Placental pericyte (primary cell): ENCODE results near the genes LAD1, RNPEP and GPR37L1.

DNA sequence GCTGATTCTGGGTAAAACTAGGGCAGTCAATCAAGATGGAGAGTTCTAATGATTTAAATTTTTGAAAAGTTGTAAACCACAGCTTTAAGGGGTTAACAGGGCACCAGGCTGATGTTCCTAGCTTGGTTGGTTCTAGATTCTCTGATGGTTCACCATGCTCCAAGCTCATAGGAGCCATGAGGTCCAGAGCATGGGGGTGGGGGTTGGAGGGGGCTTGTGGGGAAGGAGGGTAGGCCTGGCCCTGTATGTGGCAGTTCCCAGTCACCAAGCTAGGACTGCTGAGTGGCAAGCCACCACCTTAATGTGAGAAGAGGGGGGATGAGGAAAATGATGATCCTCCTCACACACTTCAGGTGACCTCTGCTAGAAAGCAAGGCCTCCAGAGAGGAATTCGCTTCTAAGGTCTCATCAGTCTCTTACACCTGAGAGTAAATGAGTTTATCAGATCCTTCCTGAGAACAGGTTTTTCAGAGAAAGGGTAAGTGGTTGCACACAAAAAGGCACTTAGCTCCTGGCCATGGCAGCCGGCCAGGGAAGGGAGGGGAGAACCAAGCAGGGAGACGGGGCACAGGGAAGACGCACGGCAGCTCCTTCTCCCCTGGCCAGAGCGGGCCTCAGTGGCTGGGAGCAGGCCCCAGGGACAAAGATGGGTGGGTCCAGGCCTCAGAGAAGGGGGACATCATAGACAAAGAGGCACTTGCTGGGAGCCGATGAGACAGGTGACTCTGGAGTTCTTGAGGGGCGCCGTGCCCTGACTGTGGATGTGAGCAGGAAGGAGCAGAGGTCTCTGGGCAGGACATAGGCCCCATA is 3.5 kb upstream of the TNNT2 start:
- CAGE, long polyA plus RNA = no peak

DNA sequence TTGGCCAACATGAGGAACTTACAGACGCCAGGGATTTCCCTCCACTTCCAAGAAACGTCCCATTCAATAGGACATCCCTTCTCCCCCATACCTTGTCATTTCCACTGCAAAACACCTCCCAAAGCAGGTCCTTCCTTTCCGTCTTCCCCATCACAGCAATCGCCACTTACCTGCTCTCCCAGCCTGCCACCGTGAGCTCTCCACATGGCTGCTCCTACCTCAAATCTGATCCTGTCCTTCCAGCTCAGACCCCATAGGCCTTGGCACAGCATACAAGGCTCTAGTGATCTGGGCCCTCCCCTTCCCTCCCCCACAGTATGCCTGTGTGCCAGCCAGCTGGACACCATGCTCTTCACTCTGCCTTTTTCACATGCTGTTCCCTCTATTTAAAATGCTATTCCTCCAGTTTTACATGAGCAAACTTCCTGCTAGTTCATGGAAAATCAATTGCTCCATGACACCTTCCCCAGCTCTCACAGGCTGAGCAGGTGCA is 6.1 kb upstream of the TNNT2 start:
- CAGE, long polyA plus RNA = no peak

DNA sequence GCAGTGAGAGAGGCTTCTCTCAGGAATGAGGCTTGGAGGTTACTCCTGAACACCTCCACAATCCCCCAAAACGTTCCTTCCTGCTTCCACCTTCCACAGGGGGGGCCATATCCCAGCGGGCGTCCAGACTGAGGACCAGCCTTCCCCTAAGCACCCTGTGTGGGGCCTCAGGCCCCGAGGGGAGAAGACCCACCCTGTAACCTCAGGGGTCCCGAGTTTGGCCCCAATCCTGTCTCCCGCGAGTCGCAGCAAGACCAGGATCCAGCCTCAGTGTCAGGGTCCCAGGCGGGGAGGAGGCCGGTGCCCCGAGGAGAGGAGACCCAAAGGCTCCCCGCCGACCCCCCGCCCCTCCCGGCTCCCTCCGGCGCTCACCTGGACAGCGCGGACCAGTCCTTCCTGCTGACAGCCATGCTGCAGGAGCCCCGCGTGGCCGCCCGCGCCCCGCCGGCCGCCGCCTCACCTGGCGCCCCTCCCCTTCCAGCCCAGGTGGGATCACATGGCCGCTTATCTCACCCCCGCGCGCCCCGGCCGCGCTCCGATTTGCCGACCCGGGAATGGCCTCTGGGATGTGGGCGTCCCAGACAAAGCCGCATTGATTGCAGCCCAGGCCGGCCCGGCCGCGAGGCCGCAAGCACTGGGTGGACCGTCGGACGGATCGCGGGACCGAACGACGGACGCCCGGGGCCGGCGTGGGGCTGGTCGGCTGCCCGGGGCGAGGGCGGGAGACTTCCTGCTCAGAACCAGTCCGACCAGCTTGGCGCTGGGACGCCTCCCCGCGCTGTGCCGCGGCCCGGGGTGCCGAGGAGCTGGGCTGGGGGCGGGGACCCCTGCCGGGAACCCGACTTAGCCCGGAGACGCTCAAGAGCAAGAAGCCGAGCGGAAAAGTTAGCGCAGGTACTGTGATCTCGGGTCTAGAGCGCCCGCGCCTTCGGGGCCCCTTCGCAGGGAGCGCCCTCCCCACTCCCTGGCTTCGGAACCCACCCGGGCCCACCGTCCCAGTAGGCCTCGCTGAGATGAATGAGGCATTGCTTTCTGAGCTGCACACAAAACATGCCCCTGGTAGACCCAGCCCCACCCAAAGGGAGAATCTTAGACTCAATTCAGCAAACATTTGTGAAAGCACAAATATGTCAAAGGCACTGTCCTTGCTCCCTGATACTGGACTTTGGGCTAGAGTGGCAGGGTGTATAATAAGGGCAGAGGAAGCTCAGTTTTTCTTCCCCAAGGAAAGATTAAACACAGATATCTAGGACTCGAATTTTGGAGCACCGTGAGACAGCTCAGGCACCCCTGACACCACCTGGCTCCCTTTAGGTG is at the start of gene LAD1:
LAD1 (minus strand) TSS at position 428 of the 1,317 bp plus-strand sequence.
- CAGE, long polyA plus RNA = no peak

DNA sequence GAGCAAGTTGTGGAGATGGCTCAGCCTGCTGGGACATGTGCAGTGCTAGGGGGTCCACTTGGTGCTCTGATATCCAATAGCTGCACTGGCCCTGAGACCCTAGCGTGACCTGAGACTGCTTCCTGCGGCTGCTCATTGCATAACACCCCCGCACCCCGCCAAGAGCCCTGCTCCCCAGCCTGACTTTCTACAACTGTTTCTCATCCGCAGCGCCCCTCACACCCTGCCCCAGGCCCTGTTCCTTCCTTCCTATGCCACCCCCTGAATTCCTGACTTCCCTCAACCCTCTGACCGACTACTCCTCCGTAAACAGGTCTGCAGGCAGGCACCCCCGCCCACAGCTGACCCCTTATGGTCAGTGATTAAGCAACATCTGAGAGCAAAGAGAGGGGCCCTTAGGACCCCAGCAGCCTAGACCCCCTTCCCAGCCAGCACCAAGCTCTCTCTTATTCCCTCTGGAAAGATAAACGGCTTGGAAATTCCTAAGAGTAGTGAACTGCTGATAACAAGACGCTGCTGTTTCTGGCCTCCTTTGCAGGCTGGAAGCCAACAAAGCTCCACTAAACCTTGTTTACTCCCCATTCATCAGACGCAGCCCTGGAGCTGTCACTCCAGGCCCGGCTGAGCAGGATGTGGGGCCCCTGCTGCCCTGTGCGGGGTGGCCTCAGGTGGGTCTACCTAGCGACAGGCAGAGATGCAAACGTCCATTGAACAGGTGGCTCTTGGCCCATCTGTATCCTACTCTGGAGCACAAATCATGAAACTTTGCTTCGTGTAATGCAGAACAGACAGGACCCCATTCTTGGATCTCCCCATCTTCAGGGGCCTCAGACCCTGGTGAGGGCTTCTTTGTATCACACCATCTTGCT is 12.8 kb downstream of the CSRP1 start:
- CAGE, long polyA plus RNA = no peak

DNA sequence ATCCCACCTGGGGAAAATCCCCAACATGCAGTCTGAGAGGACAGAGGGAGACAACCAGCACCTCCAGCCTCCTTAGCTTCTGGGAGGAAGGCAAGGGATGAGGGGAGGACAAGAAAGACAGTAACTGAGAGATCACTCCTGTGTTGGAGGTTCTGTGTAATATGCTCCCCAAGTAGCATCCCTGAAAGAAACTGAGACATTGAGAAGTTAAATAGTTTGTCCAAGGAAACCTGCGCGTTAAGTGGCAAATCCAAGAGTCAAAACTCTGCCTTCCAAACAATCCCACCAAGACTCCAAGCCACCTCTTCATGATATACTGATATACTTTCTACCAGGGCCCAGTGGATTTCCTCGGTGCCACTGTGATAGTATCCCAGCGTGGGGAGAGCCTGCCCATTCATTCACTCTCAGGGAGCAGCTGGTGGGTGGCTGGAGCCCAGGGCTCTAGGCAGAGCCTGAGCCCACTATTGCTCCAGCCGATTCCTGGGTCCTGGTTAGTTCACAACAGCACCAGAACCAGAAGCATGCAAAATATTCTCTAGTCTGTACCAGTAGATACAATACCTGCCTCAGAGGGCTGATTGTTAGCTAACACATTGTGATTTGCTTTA is 972 bp downstream of the CSRP1 start:
- CAGE, long polyA plus RNA = no peak

DNA sequence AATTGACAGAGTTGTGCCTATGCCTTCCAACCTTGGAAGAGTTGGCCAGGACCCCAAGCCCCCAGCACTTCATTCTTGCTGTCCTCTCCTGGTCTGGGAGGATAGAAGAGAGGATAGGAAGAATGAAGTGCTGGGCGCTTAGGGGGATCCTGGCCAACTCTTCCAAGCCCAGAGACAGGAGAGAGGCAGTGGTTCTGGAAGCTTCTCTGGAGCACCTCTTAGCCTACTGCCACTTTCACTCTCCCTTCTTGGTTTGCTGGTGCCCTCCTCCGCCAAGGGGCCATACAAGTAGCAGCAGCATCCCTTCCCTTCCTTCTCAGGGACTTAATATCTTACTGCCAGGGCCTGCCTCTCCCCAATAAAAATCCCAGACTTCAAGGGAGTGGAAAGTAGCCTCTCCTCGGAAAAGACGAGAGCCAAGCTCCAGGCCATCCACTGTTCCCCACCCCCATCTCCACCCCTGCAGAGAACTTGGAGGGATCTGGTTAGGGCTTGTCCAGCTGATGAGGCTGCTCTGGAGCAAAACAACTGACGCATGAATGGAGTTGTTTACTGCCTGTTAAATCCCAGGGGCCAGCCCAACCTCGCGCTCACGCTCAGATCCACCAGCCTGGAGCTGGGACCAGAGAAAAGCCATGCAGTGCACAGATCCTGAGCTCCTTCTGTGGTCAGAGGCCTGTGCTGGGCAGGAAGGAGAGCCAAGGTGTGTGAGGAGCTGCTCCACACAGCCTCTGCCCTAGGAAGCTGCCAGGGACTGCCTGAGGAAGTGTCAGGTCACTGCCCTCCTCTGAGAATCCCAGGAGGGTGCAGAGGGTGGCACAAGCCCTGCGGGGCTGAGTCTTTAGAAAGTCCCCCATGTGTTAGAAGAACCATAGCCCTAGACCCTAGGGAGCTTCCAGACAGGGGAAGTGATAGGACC is 109.2 kb upstream of the IPO9 start:
- CAGE, long polyA plus RNA = no peak

DNA sequence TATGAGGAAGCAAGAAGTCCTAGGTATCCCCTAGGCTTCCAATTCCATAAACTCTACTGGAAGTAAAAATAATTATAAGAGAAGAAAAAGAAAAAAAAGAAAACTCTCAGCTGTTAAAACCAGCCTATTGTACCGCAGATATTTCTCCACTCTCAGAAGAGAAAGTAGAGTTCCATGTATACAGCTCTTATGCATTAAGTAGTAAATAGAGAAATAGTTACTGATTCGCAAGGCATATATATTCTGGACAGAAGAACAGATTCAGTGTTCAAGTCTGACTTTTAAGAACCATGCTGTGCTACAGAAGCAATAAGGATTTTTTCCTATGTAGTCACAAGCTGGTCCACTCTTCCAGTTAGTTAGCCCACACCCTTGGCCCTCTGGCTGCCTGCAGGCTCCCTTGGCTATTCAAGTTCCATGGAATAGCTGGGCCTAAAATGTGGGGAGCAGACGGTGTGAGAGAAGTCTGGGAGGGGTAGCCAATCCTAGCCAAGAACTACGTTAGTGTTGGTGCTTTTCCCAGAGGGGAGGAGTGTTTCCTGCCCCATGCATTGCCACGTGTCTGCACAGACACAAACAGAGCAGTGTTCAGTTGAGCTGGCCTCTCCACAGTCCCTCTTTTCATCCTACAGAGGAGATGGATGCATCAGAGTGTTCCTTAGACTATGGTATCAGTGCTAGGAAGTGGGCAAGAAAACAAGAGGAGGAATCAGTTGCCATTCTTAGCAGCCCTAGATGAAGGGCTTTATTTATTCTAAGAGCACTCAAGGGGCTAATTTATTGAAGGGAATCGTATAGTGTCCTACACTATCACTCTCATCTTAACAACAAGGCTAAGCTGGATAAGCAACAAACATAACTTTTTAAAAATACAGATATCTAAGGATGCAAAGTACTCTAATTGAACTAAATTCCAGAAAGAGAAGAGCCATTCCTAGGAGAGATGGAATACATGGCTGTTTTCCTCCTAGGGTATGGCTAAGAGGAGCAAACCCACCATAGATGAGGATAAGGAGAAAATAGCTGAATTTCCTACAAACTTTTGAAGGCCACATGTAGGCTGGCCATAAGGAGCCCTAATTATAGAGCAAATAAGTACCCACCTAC is 58.9 kb upstream of the IPO9 start:
- CAGE, long polyA plus RNA = no peak

- CAGE, long polyA plus RNA = no peak
These were observed 4.6 kb upstream of the IPO9 start for GRCh38 chr1:201824036-201825007.

DNA sequence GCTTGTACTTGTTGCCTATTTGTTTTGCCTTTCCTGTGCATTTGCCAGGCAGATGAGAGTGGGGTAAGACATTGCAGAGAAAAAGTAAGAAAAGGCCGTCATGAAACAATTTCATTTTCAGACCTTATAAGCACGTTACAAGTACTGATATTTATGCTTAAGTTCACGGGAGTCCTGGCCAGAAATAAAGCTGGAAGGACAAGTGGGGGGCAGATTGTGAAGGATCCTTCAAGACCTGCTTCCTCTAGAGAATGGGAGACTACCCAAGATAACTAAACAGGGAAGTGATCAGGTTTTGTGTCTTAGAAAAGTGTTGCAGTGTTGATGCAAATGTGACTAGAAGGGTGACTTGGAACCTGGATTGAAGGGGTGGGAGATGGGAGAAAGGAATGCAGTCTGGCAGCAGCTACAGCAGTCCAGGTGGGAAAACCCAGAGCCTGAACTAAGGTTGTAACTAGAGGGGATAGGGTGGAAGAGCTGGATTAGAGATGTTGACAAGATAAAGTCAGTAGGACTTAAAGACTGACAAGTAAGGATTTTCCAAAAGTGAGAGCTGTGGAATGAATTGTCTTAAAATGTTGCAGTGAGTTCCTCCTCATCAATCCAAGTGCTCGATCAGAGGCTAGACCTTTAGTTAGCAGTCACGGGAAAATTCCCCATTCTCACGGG is 7.2 kb upstream of the SHISA4 start:
- CAGE, long polyA plus RNA = no peak

DNA sequence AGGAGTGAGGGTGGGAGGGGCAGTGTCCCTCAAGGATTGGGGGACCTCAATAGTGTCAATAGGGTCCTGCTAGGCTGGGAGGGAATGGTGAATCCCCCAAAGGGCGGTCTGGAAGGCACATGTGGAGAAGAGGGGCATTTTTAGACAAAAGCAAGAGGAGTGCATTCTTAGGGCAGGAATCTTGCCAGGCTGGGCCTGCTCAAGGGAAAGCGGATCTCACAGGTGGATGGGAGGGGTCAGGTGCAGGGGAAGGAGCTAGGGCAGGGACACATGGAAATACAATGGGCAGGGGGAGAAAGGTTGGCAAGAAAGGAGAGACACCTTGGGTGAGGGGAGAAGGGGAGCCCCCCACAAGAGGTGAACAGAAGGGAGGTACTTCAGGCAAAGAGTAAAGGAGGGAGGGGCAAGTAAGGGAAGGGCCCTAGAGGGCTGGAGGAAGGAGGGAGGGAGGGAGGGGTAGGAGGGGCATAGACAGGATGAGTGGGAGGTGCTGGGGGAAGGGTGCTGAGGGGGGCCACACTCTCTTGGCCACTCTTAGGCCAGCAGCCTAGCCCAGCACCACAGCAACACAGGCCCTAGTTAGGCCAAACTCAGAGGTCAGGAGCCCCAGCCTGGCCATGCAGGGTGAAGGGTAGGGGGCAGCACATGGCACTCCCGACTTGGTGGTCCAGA is 6.0 kb downstream of the SHISA4 start:
- CAGE, long polyA plus RNA = no peak

- CAGE, long polyA plus RNA = no peak
These were observed 13.4 kb downstream of the SHISA4 start for GRCh38 chr1:201902091-201902578.

DNA sequence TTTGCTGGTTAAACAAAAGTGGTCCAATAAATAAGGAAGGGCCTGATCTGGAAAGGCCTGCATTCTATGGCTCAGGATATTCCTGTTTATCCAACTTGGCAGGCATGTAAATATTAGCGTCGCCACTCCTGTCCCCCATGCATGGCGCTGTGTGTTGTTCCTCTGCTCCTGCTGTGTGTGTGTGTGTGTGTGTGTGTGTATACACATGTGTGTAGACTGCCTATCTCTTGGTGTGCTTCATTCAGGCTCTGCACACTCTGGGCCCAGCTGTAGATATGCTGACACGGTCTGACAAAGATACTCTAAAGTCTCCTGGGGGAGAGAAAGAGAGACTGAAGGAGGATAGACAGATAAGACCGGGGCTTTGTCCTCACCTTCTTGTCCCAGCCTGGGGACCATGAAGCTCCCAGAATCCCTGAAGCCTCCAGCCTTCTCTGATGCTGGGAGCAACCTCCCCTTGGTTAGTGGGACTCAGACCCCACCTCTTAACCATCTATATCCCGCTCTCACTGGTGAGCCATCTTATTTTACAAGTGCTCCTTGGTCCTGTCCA is 6.7 kb downstream of the LMOD1 start:
- CAGE, long polyA plus RNA = no peak

DNA sequence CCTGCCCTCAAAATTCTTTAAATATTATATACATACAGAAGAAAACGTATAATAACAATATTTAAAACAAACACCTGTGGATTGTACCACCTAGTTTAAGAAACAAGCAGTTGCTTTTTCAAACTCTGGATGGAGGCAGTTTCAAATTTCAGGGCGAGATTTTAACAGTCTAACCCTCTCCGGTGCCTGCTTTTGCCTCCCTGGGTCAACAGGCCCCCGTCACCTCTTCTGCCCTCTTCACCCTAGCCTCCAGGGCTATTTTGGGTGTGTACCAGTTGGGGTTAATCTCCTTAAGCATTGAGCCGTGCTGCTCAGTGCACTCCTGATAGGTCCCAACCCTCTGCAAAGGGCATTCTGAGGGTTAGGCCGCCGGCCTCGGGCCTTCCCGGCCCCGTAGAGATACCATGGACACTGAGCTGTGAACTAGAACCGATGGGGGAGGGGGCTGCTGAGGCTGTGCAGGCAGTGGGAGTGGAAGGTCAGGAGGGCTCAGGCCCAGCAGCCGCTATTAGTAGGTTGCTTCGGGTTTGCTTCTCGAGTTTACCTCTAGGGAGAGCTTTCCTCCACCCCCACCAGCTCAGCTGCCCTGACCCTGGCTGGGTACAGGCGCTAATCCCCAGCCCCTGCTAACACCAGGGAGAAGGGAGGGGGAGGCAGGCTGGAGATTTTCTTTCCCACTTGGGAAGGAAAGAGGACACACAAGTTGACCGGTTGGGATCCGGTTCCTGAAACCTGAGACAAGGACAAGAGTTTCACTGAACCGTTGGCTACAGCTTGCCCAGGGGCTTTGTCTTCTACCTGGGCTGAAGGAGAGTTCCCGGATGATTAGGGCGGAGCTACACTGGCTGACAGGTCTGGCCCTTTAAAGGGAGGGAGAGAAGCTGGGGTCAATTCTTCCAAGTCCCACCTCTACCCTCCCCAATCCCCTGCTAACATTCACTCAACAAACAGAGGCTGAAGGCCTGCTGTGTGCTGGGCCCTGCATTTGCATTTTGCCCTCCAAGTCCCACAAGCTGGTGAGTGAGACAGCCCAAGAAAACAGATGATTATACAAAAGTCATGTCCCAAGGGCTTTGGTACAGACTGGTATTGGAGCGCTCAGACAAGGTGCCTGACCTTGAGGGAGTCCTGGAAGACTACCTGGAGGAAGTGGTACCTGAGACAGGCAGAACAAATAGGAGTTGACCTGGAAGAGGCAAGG is 4.7 kb downstream of the LMOD1 start:
- CAGE, long polyA plus RNA = no peak

DNA sequence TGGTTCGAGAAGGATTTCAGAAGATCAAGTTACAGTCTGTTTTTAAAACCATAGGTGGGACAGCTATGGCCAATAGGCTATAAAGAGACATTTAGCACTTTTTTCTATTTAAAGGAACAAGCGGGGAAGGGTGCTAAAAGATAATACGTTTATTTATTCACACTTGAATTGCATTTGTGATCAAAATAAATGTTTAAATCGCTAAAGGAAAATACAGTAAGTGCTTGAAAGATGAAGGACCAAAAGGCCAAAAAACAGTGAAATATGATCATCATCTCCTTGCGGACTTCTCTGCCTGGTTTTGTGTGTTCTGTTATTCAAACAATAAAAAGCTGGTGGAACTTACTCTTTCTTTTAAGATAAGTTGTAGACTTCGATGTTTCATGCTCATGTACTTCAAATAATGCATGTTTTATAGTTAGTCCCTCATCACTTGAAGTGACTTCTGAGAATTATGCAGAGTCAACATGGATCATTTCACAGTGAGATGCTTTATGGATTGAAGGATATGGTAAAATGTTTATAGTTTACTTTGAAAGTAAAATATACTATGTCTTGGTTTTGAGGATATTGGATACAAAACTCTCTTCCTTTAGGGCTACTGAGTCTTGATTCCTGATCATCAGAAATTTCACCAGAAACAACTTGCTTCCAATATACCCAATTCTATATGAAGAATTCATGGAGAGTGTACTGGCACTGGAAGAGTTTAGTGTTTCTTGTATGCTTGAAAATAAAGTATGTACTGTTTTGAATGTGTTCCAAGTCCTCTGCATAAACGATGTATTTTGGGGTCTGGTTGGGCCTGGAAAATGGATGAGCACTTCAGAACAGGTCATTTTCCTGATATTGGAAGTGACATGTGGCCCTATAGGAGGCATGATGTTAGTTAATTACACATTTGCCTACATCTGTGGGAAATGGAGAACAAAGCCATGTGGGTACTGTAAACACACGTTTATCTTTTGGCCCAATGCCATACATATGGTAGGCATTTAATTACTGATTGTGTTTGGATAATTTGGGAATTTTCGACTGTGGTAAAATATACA is 12.5 kb upstream of the RNPEP start:
- CAGE, long polyA plus RNA = no peak

- CAGE, long polyA plus RNA = no peak
These were observed at the start of gene RNPEP for GRCh38 chr1:201982433-201982824. Gene RNPEP (plus strand): TSS chr1:201982648.

DNA sequence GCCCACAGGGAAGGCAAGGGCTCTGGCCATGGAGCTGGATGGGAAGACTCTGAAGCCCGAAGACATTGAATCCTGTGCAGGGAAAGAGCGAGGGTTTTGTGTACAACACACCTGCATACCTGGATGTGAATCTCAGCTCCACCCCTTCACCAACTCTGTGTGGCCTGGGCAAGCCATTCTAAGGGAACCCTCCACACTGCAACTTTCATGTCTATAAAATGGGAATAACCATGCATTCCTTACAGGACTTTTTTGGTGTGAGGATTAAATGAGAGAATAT is 1.1 kb upstream of the ELF3 start:
- CAGE, long polyA plus RNA = no peak

DNA sequence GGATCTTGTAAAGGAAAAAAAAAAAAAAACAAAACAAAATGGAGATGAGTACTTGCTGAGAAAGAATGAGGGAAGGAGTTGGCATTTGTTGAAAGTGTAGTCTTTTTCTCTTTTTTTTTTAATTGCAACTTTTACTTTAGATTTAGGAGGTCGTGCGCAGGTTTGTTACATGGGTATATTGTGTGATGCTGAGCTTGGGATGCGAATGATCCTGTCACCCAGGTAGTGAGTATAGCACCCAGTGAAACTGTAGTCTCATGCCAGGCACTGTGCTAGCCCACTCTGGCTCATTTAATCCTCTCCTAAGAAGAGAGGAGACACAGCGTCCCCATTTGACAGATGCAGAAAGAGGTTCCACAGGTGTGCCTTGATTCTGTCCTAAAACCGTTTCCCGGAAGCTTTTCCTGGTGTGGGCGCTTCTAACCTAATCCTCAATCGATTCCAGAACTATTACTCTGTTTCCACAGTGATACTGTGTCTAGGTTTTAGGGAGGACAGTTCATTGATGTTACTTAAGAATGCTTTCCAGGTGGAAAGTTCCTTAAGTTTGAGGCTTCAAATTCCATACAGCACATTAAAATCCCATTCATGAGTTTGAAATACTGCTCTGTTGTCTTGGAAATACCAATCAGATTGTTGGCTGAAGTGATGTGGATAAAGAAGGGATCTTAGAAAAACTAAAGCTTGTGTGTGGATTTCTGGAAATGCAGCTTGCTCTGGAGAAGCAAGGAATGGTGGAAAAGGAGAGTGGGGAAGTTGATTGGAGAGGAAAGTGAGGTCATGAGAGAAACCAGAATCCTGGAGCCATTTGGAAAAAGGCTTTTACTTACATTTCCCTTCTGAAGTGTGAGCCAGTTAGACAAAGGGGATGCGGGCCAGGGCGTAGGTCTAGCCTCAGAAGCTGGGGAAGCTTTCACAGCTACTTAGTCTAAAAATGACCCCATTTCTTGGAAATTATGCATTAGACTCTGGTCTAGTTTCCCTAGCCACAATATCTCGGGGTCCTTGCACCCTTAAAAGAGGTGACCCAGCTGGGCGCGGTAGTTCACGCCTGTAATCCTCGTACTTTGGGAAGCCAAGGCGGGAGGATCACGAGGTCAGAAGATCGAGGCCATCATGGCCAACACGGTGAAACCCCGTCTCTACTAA is 6.5 kb downstream of the ELF3 start:
- CAGE, long polyA plus RNA = no peak

GRCh38 chr1:202046147-202046607 is 35.8 kb downstream of the ELF3 start:
- CAGE, long polyA plus RNA = no peak

DNA sequence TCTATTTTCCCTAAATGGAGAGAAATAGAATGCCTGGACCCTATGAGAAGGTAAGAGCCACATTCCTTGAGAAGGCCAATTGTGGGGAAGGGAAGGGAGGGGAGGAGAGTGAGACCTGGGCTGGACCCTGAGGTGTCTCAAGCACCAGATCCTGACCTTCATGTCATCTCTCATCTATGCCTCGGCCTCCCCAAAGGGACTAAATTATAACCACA is 34.2 kb upstream of the GPR37L1 start:
- CAGE, long polyA plus RNA = no peak

DNA sequence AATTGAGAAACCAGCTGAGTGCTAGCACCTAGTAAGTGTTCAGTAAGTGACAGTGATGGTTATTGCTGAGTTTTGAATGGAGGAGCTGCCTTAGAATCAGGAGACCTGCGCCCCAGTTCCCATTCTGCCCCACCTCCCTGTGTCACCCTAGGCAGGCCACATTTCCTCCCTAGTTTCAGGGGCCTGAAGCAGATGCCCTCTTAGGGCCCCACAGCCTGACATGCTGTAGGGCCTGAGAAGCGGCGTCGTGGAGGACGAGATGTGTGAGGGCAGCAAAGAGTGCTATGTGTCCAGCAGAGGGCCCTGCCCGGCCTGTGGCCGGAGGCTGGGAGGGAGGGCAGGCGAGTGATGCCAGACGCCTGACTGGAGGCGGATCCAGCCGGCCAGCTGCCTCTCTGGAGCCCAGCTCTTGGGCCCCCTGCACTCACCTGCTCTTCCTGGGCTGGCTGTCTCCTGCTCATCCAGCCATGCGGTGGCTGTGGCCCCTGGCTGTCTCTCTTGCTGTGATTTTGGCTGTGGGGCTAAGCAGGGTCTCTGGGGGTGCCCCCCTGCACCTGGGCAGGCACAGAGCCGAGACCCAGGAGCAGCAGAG is at the start of gene GPR37L1:
GPR37L1 (plus strand) TSS at position 421 of the 592 bp plus-strand sequence.
- CAGE, long polyA plus RNA = no peak